ENCODE measurements around the gene FAM200B.

GRCh38 chr4:15627746-15628254 is 27.4 kb downstream of the FBXL5 start:
- PRO-cap, result no peak
- RAMPAGE, long total RNA, 2 experiments, result no peak in any of the 2 experiments

GRCh38 chr4:15680968-15681912 is at the start of gene FAM200B:
FAM200B (plus strand) TSS chr4:15681827.
- PRO-cap, result bidirectional peak, plus-strand start at chr4:15681806, minus-strand start at chr4:15681566
- RAMPAGE, long total RNA, 2 experiments, result start-site peak on the plus strand in 2 of 2 experiments, at chr4:15681737-15681854 at its widest, 599 to 915 reads per replicate

DNA sequence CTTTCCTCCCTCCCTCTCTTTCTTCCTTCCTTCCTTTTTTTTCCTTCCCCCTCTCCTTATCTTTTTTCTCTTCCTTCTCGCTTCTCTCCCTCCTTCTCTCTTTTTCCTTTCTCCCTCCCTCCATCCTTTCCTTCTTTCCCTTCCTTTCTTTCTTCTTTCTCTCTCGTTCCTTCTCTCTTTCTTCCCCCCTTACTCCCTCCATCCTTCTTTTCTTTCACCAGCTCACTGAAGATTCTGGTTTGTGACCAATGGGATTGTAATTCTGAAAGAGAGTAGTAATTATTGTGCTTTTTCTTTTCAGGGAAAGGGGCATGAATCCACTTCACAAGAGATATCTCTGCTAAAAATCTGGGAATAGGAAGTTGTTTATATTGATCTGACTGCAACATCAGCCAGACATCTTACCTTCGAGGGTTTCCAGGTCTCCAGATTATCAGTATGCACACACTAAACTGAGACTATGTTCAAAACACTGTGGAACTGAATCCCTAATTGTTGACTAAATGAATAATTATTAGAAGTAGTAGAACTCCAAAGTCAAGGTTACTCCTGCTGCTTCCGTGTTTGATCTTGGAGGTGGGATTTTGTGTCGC is 225.5 kb downstream of the LDB2 start:
- PRO-cap, result no peak
- RAMPAGE, long total RNA, 2 experiments, result no peak in any of the 2 experiments

DNA sequence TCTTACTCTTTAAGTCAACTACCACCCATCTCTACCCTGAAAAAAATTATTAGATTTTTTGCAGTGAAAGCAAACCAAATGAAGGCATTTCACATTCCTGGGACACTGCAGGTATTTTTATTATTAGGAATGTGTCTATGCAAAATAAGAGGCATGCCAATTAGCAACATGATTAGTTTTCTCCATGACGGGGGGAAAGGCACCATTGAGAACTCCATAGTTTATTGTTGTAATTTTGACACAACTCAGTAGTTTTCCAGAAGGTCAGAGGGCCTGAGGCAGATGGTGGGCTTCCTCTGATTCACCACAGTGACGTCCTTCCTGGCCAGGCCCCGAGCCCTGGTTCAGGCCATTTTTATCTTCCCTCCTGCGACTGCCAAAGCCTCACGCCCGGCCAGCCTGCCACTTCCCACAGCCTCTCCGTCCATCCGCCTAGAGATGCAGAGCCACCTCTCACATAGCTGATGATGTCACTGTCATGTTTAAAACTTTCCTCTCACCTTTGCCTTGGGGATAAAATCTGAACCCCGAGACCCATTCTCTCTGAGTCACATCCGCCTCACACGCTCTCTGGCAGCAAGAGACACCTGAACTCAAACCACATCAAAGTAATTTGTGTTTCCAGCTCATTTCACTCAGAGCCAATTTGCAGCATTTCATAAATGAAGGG is 175.5 kb downstream of the QDPR start:
- PRO-cap, result no peak
- RAMPAGE, long total RNA, 2 experiments, result no peak in any of the 2 experiments

- PRO-cap, result no peak
- RAMPAGE, long total RNA, 2 experiments, result no peak in any of the 2 experiments
Observed at GRCh38 chr4:17498087-17498723, 13.7 kb downstream of the QDPR start.

DNA sequence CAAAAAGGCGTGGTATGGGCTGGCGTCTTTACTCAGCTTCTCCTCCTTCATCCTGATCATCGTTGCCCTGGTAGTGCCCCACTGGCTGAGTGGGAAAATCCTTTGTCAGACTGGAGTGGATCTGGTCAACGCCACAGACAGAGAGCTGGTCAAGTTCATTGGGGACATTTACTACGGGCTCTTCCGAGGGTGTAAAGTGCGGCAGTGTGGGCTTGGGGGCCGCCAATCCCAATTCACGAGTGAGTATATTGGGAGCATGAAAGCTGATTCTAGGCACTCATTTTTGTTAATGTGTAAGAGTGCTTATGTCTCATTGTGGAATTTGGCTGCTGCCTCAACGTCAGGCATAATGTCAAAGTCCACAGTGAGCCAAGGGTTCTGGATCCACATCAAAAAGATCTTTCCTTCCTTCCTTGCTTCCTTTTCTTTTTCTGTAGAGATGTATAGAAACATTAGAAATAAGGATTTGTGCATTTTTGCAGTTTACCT is 360 bp downstream of the CLRN2 start:
- PRO-cap, result no peak
- RAMPAGE, long total RNA, 2 experiments, result no peak in any of the 2 experiments

DNA sequence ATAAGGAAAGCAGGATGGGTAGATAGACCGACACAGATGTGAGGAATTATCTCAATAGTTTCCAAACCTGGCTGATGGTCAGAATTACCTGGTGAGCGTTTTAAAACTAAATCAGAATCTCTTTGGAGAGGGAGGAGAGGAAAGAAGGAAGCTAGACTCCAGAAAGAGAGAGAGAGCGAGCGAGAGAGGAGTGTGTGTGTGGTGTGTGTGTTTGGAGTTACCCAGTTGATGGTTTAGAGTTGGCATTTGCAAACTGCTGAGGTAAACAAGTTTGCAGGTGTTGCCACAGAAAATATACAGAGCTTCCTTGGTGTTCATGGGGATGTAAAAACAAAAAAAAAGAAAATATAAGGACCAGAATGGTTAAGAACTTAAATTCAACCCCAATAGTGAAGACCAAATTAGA is 26.5 kb upstream of the LAP3 start:
- PRO-cap, result no peak
- RAMPAGE, long total RNA, 2 experiments, result no peak in any of the 2 experiments

DNA sequence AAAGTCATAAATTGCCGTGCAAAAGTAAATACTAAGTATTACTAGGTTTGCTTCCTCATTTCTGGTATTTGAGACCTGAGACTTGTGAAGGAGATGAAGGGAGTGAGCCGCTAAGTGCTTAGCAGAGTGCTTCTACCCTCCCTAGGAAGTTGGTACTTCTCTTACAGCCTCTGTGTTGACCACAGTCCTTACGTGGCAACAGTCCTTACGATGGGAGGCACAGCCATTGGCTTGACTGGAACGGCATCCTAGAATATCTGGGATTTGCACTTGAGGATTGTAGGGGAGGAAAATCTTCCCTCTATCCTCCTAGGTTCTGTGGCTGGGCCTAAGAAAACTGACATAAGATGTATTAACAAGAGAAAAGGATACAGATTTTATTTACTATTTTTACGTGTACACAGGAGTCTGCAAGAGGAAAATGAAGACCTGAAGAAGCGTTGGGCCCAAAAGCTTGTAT is 1.7 kb downstream of the LAP3 start:
- PRO-cap, result no peak
- RAMPAGE, long total RNA, 2 experiments, result no peak in any of the 2 experiments

- PRO-cap, result no peak
- RAMPAGE, long total RNA, 2 experiments, result no peak in any of the 2 experiments
Observed at GRCh38 chr4:17595524-17596005, 18.6 kb downstream of the LAP3 start.

DNA sequence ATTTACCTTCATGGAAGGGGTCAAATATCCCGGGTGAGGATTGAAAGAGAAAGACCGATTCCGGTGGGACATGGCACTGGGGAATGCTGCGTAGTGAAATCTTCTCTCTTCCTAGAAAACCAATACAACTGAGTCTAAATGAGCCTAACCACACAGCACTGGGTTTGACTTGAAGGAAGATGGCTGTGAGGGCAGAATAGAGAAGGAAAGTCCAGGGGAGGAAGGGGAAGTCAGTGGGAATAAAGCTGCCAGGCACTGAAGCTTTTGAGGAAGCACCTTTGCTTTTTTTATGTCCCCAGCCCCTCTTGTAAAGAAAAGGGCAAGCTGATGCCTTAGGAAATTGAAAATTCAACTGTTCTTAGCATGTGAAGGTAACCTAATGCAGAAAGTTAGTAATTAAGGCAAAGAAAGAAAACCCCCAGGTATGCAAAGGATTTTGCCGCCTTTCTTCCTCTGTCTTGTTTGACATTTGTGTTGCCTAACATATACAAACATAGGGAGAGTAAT is 20.6 kb downstream of the MED28 start:
- PRO-cap, result no peak
- RAMPAGE, long total RNA, 2 experiments, result no peak in any of the 2 experiments

DNA sequence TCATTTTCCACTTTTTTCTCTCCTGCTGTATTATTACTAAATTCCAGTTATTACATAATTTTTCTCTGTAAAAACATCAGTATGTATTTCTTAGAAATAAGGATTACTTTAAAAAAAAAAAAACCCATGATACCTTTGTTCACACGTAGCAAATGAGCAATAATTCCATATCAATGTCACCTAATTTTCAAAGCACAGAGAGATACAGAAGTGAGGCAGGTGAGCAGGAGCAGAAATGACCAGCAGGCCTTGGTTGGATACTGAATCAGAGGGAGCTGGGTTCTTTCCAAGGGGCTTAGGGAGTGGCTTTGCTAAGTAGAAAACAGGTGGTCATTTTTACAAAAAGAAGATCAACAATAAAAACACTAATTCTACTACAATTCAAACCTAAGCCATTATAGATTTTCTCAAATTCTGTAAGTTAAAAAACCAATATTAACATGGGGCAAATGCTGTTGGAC is 21.2 kb downstream of the MED28 start:
- PRO-cap, result no peak
- RAMPAGE, long total RNA, 2 experiments, result no peak in any of the 2 experiments

DNA sequence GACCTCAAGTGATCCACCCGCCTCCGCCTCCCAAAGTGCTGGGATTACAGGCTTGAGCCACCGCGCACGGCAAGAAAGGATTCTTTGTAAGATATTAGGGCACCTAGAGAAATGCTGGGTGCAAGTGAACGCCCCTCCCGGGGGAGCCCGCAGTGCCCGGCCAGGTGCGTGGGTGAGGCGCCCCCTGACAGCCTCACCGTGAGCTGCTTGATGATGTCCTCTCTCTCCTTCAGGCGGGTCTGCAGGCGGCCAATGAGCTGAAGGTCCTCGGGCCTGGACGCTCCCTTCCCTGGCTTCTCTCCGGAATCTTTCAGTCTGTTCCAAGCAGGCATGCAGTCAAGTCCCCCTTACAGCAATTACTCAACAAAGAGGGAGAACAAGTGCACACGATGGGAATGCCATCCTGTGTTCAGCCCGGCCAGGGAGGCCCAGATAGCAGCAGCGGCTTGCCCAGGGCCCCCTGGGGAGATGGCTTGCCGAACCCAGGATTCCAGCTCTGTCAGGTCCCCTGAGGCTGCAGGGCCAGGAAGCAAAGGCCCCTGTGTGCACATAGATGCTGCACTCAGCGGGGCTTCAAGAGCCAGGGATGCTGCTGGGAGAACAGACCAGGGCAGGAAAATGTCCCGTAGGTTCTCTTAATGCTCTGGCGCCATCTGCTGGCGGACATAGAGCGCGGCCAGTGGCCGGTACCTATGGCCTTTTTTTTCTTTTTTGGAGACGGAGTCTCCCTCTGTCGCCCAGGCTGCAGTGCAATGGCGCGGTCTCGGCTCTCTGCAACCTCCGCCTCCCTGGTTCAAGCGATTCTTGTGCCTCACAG is 22.1 kb downstream of the MED28 start:
- PRO-cap, result no peak
- RAMPAGE, long total RNA, 2 experiments, result no peak in any of the 2 experiments

- PRO-cap, result no peak
- RAMPAGE, long total RNA, 2 experiments, result no peak in any of the 2 experiments
Observed at GRCh38 chr4:20244123-20244445, 7.6 kb upstream of the SLIT2 start.

- PRO-cap, result no peak
- RAMPAGE, long total RNA, 2 experiments, result no peak in any of the 2 experiments
Observed at GRCh38 chr4:20266695-20267167, 15.0 kb downstream of the SLIT2 start.

GRCh38 chr4:20743362-20743910 is 43.2 kb downstream of the PACRGL start:
- PRO-cap, result no peak
- RAMPAGE, long total RNA, 2 experiments, result no peak in any of the 2 experiments

GRCh38 chr4:22491034-22491478 is 24.8 kb downstream of the ADGRA3 start:
- PRO-cap, result no peak
- RAMPAGE, long total RNA, 2 experiments, result no peak in any of the 2 experiments

DNA sequence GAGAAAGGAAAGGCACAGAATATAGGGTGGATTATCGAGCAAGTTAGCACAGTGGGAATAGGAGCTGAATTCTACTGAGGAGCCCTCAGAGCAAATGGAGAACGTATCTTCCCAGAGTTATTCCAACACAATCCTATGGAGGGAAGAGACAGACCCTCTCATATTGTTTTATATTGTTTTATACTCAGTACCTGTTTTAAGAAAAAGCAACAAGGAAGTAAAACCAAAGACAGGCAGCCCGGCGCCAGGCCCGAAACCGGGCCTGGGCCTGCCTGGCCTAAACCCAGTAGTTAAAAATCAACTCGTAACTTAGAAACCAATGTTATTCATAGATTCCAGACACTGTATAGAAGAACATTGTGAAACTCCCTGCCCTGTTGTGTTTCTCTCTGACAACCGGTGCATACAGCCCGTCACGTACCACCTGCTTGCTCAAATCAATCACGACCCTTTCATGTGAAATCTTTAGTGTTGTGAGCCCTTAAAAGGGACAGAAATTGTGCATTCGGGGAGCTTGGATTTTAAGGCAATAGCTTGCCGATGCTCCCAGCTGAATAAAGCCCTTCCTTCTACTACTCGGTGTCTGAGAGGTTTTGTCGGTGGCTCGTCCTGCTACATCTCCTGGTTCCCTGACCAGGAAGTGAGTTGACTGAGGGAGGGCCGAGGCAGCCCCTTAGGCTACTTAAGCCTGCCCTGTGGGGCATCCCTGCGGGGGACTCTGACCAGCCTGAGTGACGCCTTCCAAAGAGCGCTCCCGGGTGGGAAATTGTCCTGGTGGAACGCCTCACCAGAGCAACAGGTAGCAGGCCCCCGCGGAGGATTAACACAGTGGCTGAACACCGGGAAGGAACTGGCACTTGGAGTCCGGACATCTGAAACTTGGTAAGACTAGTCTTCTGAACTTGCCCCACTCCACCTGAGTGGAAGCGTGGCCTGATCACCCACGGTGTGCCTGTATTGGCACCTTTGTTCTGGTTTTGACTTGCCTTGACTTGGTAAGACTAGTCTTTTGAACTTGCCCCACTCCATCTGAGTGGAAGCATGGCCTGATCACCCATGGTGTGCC is 83.6 kb upstream of the ADGRA3 start:
- PRO-cap, result no peak
- RAMPAGE, long total RNA, 2 experiments, result no peak in any of the 2 experiments

DNA sequence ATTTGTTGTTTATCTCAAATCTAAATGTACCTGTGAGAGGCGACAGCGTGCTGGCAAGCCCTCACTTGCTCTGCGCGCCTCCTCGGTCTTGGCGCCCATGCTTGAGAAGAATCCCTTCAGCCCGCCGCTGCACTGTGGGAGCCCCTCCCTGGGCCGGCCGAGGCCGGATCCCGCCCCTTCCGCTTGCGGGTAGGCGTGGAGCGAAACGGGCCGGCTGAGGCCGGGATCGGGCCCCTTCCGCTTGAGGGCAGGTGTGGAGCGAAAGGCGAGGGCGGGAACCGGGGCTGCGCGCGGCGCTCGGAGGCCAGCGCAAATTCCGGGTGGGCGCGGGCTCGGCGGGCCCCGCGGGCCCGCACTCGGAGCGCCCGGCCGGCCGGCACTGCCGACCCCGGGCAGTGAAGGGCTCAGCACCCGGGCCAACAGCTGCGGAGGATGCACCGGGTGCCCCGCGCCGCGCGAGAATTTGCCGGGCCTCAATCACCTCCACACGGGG is 118.7 kb upstream of the ADGRA3 start:
- PRO-cap, result no peak
- RAMPAGE, long total RNA, 2 experiments, result no peak in any of the 2 experiments

DNA sequence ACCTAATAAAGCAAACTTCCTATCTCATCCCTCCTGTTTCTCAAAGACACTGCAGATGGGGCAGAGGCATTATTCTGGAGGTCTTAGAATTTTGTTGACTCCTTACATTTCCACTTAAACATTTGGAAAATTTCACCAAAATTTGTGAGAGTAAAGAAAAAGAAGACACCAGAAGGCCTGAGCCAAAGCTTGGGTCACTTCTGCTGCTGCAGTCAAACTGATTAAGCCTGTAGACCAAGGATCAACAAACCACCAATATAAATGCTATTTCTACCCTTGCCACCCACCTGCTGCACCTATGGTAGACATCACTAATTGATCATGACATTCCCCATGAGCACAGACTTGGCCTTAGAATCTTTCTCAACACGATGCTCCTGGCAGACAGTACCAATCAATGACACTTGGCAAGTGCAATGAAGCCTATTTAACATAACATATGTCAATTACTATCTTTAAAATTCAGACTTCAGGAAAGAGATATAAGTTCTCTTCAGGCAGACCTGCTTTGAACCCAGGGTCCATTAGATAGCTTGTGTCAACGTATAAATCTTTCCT is 69.0 kb downstream of the PPARGC1A start:
- PRO-cap, result no peak
- RAMPAGE, long total RNA, 2 experiments, result no peak in any of the 2 experiments

DNA sequence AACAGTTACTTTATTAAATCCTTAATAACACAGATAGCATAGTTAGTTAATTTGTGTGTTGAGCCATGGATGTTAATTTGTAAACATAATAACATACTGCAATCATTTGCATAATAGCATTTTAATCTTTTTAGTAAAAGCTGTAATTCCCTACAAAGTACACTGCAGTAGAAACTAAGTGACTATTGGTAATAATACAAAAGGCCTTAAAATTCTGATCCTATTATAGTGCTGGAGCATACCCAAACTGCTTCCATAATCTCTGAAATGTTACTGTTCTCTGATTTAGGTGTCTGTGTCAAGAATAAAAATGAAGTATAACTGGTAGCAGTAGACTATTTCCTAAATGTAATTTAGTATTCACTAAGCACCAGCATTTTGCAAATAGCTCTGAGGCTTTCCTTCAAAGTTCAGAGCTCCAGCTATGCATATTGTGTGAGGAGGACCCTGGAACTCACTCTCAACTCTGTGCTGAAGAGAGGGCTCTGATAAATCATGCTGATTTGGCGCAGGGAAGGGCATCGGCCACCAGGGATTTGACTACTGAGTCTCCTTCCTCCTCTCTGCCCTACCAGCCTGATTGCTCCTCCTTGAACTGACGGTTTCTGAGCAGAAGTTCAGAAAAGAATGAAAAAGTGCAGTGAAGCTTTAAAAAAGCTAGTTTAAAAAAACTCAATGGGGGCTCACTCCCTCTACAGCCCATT is 13.6 kb downstream of the PPARGC1A start:
- PRO-cap, result no peak
- RAMPAGE, long total RNA, 2 experiments, result no peak in any of the 2 experiments

All from prostate gland (tissue), 2 donors.